Pericardium fibroblast (primary cell): ENCODE data around the genes MLLT3, IFNA6 and IZUMO3.

DNA sequence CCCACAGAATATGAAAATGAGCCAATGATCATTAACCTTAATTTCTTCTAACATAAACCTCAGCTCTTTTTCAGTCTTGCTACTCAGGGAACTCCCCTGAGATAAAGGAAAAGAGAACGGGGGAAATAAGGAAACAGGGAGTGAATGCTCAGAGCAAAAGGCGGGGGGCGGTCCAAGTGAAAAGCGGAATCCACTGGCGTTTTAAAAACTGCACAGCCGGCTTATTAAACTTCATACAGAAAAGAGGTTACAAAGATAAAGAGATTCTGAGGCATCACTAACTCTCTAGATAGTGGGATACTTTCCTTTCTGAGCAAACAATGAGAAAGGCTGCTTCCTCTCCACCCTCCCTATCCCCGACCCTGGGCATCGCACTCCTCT, 245.1 kb downstream of the BNC2 start:
- RAMPAGE, long total RNA = no peak

GRCh38 chr9:16869279-16869868, 1.1 kb downstream of the BNC2 start:
- RAMPAGE, long total RNA = no peak

GRCh38 chr9:16884893-16885277, 14.4 kb upstream of the BNC2 start:
- RAMPAGE, long total RNA = no peak

DNA sequence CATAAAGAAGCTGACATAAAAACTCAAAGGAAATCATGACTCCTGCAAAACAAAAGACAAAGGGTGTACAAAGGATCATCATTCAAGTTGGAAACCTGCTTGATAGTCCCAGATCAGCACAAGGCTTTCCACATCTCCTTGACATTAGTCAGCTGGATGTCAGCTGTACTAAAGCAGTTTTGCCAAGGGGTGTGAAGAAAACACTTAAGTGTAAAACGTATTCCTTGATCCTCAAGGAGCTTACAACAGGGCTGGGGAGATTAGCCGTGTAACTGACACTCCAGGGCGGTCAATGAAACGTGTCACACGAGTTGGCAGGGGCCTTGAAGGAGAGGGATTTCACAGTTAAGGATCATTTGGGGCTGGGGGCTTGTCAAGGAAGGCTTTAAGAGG, 489 bp upstream of the CNTLN start:
- RAMPAGE, long total RNA = no peak

DNA sequence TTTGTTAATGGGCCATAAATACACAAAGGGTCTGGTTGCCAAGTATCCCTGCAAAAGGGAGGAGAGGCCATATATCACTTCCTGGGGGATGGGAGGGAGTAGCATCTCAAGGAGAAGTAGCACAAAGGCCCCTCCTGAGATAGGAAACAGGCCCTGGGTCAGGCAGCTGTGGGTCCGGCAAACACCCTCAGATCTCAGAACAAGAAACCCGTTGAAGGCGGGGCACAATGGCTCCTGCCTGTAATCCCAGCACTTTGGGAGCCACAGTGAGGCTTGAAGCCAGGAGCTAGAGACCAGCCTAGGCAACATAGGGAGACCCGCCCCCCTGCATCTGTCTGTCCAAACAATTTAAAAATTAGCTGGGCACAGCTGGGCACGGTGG, 28.1 kb upstream of the DENND4C start:
- RAMPAGE, long total RNA = no peak

GRCh38 chr9:19208511-19209031, 21.9 kb upstream of the DENND4C start:
- RAMPAGE, long total RNA = no peak

GRCh38 chr9:19376376-19377160, 3.5 kb downstream of the RPS6 start:
- RAMPAGE, long total RNA = no peak

- RAMPAGE, long total RNA = no peak
Observed at GRCh38 chr9:19787994-19788488, 796 bp downstream of the SLC24A2 start.

GRCh38 chr9:20622280-20623040, at the start of gene MLLT3:
MLLT3 (minus strand) TSS chr9:20622499.
- RAMPAGE, long total RNA = no peak

GRCh38 chr9:20718821-20719112, 34.7 kb downstream of the FOCAD start:
- RAMPAGE, long total RNA = no peak

GRCh38 chr9:21350834-21351318, at the start of gene IFNA6:
IFNA6 (minus strand) TSS chr9:21350887.
- RAMPAGE, long total RNA = no peak

DNA sequence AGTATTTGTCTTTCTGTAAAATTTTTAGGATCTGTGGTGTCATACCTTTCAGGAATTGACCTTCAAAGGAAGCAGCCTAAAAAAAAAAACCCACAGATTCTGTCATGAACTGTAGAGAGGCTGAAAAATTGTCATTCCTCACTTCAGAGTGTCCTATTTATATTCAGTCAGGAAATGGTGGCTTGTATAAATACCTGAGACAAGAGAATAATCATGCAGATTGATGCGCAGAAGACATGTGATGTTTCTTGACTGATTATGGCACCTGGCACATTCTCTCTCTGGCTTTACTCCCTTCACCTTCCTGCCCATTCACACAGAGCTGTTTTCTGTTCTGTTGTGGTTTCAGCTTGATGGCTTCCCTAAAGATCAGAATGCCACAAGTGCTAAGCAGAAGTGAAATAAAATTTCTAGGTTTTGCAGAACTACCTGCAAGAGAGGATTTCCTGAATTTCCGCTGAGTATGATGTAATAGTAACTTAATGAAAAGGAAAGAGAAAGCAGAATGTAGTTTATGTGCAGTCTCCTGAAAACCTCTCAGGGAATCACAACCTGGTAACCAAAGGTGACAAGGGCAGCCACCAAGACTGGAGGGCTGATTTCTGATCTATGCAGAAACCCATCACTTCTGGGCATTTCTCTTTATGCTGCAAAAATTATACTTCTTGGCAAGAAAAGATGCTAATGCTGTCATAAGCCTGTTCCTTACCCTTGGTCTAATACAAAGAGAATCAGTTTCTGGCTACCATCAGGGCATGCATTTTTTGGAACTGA, 4.0 kb downstream of the IFNA1 start:
- RAMPAGE, long total RNA = no peak

GRCh38 chr9:21801997-21802368, 453 bp upstream of the MTAP start:
- RAMPAGE, long total RNA = no peak

DNA sequence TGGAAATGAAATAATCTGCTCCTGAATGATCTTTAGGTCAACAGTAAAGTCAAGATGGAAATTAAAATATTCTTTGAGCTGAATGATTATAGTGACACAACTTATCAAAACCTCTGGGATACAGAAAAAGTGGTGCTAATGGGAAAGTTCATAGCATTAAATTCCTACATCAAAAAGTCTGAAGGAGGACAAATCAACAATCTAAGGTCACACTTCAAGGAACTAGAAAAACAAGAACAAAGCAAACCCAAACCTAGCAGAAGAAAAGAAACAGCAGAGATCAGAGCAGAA, 41.1 kb downstream of the MTAP start:
- RAMPAGE, long total RNA = no peak

DNA sequence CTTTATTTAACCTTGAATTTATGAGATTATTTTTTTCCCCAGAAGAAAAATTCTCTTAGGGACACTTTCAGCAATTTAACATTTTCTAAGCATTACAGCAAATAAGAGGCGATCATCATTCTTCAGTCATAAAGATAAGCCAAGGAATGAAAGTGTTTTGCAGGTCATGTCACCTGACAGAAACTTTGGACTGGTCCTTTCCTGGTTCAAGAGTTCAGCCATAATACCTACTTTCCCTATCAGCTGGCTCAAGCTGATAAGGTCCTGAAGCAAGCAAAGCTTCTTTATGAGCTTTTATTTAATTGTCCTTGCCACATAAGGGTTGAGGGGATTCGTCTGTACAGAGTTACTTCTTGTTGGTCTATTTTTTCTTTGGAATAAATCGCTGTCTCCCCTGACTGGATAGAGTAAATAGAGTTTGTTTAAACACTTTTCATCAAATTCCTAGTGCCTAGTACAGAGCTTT, 99.9 kb upstream of the CDKN2B start:
- RAMPAGE, long total RNA = no peak

DNA sequence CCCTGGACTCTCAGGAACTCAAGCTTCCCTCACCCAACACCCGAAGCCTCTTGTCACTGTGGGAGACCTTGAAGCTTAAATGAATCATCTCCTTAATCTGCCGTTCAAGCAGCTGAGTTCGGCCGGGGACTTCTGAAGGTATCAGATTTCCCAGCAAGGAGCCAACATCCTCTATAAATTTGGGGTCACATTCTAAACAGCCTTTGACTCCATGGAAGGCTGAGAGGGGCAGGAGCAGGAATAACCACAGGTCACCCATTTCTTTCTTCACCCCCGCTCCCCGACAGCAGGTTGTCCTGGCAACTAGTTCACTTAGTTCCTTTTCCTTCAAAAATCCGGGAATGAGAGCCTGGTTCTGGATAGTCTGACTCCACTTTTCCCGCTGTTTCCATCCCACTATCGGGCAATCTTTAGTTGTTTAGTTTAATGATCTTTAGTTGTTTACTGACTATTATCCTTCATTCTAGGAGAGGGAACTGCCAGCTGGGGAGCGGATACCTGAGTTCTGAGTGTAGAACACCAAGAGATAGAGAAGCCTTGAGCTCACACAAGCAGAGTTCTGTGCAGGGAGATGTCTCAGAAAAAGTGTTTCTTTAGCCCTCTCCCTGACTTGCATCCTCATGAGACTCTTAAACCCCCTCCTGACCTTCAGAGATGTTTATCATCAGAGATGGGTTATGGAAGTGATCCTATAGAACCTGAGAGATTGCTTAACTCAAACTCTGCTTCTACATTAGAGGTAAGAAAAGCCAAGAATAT, at the start of gene IZUMO3:
Gene IZUMO3 (minus strand): TSS at position 507 of the 759 bp plus-strand sequence.
- RAMPAGE, long total RNA = no peak

GRCh38 chr9:27003816-27004083, 1.7 kb downstream of the LRRC19 start:
- RAMPAGE, long total RNA = no peak

DNA sequence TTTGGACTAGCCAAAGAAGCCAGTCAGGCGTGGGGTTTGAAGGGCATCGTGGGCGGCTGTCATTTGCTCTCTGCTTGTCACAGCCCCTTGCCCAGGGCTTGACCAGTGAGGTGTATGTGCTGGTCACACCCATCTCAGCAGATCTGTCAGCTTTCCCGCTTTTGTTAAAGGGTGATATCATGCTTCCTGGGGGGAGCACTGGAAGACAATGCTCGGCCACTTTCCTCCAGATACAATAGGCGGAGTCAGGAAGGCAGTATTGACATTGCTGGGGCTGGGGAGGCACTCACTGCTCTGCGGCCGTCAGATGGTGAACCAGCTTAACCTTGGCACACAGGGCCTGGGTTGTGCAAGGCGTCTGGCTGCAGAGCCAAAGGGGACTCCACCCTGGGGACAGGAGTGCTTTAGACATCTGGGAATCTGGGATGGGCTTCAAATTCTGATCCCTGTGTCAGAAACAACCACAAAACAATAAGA, 8.7 kb downstream of the TEK start:
- RAMPAGE, long total RNA = no peak

DNA sequence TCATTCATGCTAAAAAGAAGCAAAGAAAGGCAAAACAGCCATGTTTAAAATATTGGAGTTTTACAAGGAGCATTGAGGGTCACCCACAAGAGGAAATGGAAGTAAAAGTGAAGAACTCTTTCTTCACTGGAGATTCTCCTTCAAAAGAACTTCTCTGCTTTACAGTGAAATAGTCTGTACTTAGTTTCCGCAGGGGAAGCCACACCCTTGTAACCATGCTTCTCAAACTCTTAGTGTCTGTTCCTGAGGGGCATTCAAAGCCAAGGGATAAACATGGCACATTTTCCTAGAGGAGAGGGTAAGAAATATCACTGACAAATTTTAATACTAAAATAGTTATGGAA, 8.6 kb downstream of the C9orf72 start:
- RAMPAGE, long total RNA = no peak

GRCh38 chr9:32389361-32389751, 4.9 kb downstream of the ACO1 start:
- RAMPAGE, long total RNA = no peak